ENCODE results near the genes CNTN3 and CRYBG3.

DNA sequence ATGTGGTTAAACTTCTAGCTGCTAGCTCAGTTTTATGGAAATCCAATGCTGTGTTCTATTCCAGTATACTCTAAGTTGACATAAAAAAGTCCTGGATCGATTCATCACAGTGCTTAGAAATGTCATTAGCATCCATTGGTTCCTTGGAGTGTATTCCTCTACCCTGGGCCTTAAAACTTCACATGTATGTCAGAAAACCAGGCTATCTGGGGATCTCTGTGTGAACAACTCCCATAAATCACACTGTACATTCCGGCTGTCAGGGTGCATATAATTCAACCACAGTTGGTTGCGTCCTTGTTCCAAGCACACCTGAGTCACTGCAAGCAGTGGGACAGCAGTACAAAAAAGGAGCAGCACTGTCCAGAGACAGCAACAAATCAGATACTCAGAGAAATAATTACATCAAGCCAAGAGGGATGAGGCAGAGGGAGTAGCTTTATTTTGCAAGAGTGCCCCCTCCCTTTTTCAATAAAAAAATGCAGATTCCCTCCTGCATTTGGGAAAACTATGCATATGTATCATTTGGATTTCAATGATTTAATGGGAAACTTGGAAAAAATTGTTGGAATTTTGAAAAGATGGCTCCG, 52.3 kb downstream of the PDZRN3 start:
- PRO-cap: no peak
- RAMPAGE, long total RNA, 3 experiments: no peak in any of the 3 experiments

DNA sequence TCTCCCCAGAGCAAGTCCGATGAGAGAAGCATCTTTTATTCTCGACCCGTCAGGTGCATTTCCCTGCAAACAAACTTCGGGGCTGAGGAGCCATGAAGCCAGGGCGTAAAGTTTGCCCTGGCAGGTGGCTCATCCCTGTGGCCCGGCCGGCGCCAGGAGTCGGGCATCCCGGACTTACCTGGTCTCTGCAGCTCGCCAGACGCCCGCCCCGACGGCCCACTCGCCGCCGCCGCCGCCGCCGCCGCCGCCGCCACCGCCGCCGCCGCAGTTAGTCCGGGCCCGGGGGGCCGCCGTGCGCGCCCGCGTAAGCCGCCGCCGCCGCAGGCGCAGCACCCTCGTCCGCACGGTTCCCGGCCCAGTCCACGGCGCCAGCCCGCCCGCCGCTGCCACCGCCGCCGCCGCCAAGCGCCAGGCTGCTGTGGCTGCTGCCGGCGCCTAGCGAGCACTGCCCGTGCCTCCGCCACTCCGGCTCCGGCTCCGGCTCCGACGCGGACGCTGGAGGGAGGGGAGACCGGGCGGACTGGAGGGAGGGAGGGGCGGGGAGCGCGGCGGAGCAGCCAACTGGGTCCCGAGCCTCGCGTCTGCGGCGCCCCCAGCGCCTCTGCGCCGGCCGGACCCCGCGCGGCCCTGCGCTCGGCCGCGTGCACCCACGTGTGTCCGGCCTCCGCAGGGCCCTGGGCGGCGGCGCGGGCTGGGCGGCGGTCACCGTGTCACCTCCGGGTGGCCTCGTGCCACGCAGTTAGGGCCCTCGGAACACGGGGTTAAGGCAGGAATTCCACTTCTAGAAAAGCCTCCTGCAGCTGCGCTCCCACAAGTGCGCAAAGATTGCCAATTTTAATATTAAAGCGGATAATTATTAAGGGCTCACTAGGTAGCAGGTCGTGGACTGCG, at the start of gene CNTN3:
TSS of gene CNTN3 (minus strand) at position 447 of the 891 bp plus-strand sequence.
- PRO-cap: unidirectional peak, minus-strand start at position 494 of the sequence; unidirectional peak, minus-strand start at position 603 of the sequence
- RAMPAGE, long total RNA, 3 experiments: no peak in any of the 3 experiments

- PRO-cap: unidirectional peak, plus-strand start at chr3:75641279
- RAMPAGE, long total RNA, 3 experiments: start-site peak on the minus strand in 1 of 3 experiments, at chr3:75641099-75641130 at its widest, 18 reads per replicate
Observed at GRCh38 chr3:75640983-75641713, 23.0 kb upstream of the FRG2C start.

DNA sequence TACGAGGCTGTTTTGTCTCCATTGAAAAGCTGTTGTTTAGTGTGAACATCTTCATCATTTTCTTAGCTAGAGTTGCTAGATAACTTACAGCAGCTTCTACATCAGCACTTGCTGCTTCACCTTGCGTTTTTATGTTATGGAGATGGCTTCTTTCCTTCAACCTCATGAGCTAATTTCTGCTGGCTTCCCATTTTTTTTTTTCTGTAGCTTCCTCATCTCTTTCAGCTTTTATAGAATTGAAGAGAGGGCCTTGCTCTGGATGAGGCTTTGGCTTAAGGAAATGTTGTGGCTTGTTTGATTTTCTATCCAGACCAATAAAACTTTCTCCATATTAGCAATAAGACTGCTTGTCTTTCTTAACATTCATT, 379.8 kb upstream of the ZNF717 start:
- PRO-cap: no peak
- RAMPAGE, long total RNA, 3 experiments: no peak in any of the 3 experiments

GRCh38 chr3:76597863-76598456, 441.9 kb upstream of the ROBO2 start:
- PRO-cap: no peak
- RAMPAGE, long total RNA, 3 experiments: no peak in any of the 3 experiments

DNA sequence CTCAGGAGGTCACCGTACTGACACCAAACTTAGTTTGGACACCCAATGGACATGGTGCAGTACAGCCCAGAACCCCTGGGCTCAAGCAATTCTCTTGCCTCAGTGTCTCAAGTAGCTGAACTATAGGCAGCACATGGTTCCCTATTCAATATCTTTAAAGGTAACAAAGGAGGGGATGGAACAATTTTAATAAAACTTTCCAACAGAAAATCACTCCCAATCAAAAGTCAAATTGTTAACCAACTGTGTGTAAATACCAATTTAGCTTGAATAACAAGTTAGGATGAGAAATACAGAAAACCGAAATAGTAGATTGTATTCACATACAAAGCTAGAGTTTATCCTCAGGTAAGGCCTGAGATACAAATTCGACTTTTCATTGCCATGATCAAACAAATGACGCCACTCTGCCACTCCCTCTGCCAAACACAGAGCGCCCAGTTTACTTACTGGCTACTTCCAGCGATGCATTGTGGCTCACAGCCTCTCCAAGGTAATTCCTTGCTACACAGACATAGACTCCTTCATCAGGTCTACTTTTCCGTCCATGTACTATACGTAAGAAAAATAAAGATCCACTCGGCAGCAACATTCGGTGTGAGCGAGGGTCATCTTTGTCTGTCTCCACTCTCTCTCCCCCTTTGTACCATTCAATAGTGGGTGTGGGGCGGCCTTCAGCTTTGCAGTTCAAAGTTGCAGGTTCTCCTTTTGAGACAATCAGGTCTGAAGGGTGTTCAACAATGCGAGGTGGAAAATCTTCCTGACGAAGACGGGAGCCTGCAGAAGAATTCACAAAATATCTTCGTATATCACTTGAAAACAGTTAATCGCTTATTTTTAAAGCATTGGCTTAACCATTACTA, 829.4 kb downstream of the ROBO1 start:
- PRO-cap: no peak
- RAMPAGE, long total RNA, 3 experiments: no peak in any of the 3 experiments

- PRO-cap: no peak
- RAMPAGE, long total RNA, 3 experiments: no peak in any of the 3 experiments
Observed at GRCh38 chr3:81057359-81057558, 704.2 kb downstream of the GBE1 start.

- PRO-cap: no peak
- RAMPAGE, long total RNA, 3 experiments: no peak in any of the 3 experiments
Observed at GRCh38 chr3:86247882-86248133, 743.1 kb downstream of the VGLL3 start.

DNA sequence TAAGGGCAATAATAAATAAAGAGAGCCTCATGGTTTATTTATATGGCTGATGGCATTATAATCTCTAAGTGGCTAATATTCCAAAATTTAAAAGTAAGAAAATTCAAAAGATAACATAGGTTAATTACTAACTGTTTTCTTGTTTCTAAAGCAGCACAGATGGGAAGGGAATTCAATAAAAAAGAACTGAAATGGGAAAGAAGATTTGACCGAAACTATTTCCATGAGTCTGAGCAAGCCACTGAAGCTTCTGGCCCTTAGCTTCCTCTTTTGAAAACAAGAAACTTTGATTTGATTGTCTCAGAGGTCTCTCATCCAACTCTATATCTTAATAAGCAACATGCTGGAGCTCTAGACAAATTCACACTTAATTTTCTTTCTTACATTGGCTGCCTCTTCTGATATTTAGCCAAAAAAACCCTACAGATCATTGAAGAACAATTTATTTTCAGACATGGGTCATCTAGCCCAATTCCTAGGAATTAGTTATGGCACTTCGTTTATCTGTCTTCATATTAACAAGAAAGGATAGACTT, 6.1 kb downstream of the VGLL3 start:
- PRO-cap: unidirectional peak, minus-strand start at position 272 of the sequence
- RAMPAGE, long total RNA, 3 experiments: no peak in any of the 3 experiments

- PRO-cap: no peak
- RAMPAGE, long total RNA, 3 experiments: no peak in any of the 3 experiments
Observed at GRCh38 chr3:87375331-87375586, 98.9 kb upstream of the POU1F1 start.

GRCh38 chr3:88121633-88122272, 28.0 kb upstream of the C3orf38 start:
- PRO-cap: no peak
- RAMPAGE, long total RNA, 3 experiments: no peak in any of the 3 experiments

GRCh38 chr3:88151359-88151742, 1.6 kb downstream of the C3orf38 start:
- PRO-cap: no peak
- RAMPAGE, long total RNA, 3 experiments: no peak in any of the 3 experiments

GRCh38 chr3:93972897-93973422, 736 bp downstream of the PROS1 start:
- PRO-cap: no peak
- RAMPAGE, long total RNA, 3 experiments: no peak in any of the 3 experiments

DNA sequence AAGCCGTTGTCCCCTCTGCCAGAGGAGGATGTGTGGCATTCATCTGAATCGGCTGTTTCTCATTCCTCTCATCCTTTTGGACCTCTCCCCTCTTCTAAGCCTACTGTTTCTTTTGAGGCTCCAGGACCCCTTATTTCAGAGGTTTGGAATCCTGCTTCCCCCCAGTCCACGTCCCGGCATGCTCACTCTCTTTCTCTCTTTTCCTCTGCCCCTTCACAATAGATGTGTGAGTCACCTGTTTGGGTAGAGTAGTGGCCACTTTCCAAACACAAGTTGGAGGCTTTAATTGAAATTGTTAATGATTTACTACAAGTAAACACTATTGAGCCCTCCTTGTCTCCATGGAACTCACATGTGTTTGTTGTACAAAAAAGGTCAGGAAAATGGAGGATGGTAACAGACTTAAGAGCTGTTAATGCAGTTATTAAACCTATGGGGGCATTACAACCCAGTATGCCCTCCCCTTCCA, 585.9 kb downstream of the NSUN3 start:
- PRO-cap: no peak
- RAMPAGE, long total RNA, 3 experiments: no peak in any of the 3 experiments

GRCh38 chr3:95721802-95722352, 1092.5 kb upstream of the EPHA6 start:
- PRO-cap: no peak
- RAMPAGE, long total RNA, 3 experiments: no peak in any of the 3 experiments

- PRO-cap: no peak
- RAMPAGE, long total RNA, 3 experiments: no peak in any of the 3 experiments
Observed at GRCh38 chr3:96813069-96813609, 1.3 kb upstream of the EPHA6 start.

DNA sequence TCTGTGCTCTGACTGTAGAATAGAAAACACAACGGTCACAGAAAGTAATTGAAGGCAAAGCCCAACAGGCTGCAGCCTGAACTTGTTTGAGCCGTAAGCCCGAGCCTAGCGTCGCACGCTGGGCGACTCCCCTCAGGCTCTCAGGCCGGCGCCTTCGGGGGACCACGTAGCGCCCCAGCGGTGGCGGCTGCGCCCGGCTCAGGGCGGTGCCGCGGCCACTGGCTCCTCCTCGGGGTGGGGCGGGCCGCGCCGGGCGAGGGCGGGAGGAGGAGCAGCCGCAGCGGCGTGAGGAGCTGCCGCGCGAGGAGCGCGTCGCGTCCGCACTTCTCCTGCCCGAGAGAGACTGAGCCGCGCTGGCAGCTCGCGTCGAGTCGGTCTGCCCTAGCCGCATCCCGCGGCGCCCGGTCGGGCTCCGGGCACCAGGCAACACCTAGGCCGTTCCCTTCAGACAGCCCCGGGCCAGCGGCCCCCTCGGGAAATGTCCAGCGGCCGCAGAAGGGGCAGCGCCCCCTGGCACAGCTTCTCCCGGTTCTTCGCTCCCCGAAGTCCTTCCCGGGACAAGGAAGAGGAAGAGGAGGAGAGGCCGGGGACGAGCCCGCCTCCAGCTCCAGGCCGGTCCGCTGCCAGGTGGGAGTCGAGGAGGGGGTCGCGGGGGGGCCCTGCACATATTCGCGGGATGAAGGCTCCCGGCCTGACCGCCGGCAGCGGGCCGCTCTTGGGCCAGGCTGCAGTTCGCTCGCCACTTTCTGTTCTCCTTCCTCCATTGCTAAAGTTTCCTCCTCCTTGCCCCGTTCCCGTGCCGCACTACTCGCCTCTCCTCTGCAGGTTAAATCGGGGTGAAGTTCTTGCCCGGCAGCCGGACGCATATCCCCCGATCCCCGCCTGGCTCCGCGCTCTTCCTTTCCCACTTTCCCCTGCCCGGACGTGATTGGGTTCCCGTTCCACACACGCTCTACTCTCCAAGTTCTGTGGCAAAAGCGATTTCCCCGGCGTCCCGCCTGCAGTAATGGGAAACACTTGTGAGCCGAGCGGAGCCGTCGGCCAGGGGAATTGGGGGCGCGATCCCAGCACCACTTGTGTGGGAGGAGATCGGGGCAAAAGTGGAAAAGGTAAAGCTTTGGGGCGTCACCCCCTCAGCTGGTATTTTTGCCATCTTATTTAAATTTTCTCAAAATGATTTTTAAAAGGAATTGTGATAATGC, at the start of gene CRYBG3:
TSS of gene CRYBG3 (plus strand) at position 283 of the 1,202 bp plus-strand sequence.
- PRO-cap: bidirectional peak, plus-strand start at position 323 of the sequence, minus-strand start at position 191 of the sequence; bidirectional peak, plus-strand start at position 564 of the sequence, minus-strand start at position 550 of the sequence; bidirectional peak, plus-strand start at position 1,003 of the sequence, minus-strand start at position 926 of the sequence
- RAMPAGE, long total RNA, 3 experiments: start-site peak on the plus strand in 3 of 3 experiments, centred at positions 309 to 461 of the sequence, 386 to 1,075 reads per replicate

DNA sequence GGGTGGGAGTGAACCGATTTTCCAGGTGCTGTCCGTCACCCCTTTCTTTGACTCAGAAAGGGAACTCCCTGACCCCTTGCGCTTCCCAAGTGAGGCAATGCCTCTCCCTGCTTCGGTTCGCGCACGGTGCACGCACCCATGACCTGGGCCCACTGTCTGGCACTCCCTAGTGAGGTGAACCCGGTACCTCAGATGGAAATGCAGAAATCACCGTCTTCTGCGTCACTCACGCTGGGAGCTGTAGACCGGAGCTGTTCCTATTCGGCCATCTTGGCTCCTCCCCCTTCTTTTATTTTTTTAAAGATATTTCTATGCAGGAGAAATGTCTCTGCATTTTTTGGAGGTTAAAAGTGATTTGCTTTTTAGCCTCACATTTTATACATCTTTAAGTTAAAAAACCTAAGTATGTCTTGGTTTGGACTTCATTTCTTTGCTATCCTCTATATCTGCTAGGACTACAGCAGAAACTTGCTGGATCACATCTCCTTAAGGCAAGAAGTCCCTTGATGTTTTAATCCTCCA, 61.7 kb downstream of the RIOX2 start:
- PRO-cap: no peak
- RAMPAGE, long total RNA, 3 experiments: no peak in any of the 3 experiments

GRCh38 chr3:97991242-97991688, 19.0 kb upstream of the RIOX2 start:
- PRO-cap: no peak
- RAMPAGE, long total RNA, 3 experiments: no peak in any of the 3 experiments

DNA sequence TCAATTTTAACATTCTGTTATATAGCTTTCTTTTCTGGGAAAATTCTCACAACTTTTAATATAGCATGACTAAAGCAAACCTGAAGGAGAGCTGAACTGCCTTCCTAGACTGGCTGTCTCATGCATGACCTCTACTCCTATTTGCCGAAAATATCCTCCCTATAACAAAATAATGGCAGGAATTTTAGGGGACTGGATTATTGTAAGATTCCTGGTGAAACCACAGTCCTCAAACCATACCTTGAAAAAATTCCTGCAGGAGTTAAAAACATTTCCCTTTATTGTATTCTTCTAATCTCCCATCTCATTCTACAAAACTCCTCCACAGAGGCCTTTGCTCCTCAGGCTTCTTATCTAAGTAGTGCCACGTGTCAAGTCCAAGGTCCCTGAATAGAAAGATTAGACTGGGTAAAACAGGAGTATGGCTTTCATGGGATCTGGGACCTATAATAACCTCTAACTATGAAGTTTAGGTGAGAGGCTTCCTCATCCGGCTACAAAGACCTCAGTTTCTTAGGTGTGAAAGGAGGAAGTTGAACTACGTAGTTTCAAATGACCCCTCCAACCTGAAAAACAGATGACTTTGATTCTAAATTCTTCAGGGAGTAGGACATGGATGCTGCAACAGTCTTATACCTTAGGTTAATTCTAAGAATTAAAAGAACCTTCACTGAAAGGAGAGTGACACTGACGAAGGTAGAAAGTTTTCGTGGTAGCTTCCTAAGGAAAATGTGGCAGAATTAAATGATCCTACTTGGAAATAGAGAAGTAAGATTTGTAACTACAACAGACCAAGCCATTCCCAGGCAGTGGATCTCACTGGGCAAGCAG, 20.0 kb downstream of the GPR15 start:
- PRO-cap: no peak
- RAMPAGE, long total RNA, 3 experiments: no peak in any of the 3 experiments